Measurements from ENCODE around the gene B3GALT5.

DNA sequence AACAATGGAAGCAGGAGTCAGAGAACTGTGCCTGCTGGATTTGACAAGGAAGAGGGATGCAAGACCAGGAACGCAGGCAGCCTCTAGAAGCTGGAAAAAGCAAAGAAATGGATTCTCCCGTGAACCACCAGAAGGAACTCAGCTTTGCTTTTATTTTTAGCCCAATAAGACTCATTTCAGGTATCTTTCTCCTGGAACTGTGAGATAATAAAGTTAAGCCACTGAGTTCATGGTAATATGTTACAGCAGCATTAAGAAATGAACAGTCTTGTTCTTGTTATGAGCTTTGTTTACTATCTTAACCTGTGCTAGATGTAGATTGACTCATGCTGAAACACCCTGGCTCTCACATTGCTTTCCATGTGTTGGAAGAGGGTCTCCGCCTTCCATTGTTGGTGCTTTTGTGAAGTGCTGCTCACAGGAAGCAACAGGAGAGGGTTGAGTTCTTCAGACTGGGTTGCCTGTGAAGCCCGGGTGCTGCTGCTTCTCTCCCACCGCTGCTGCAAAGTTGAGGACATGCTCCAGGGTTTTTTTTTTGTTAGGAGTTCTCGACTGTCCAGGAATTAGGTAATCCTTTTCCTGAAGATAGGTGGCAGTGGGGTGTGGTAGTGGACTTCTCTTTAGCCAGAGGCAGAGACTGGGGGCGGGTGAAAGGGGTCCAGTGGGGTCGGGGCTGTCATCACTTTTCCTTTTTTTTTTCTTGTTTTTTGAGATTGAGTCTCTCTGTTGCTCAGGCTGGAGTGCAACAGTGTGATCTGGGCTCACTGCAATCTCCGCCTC is 2.7 kb upstream of the GET1 start:
- PRO-cap, 2 experiments, result peak in 1 of 2 experiments; most common plus-strand start position 450 of the sequence (in 1)

DNA sequence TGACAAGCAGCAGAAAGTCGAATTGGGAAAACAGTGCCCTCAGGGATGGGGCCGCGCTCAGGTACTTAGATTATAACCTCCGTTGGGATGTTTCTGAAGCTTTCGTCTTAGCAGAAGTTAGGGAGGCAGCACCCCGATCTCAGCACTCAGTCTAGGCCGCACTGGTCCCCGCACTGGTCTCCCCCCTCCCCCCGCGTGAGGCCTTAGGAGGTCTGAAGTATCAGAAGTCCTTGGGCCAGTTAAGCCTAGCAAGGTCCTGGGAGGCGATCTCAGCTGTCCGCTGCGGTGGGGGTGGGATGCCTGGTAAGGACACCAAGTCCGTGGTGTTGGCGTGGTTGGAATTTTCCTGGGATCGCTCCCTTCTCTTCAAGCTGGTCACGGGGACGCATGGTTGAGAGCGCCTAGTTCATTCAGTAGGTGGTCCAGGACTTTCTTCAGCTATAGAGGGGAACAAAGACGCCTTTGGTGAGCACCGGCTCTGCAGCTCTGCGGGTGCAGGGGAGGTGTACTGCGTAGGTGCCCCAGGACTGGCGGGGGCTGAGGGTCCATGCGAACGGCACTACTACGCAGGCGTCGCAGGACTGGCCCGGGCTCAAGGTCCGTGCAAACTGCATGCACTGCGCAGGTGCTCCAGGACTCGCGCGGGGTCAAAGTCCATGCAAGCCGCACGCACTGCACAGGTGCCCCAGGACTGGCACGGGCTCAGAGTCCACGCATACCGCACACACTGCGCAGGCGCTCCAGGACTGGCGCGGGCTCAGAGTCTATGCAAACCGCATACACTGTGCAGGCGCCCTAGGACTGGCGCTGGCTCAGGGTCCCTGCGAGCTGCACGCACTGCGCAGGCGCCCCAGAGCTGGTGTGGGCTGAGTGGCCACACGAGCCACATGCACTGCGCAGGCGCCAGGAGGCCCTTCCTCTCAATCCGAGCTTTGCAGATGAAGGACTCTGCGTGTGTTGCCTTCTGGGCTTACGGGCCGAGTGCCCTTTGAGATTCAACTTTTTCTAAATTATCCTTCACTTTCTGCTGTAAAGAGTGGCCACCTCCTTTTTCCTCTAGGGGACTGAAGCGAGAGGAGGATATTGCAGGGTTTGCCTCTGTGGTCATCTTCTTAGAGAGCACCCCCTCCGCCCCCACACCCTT is 5.4 kb downstream of the GET1 start:
- PRO-cap, 2 experiments, result peak in 2 of 2 experiments; most common plus-strand start position 888 of the sequence (in 1); most common minus-strand start position 488 of the sequence (in 1)

- PRO-cap, 2 experiments, result no peak in any of the 2 experiments
Observed at GRCh38 chr21:39388549-39388883, 8.4 kb downstream of the GET1 start.

DNA sequence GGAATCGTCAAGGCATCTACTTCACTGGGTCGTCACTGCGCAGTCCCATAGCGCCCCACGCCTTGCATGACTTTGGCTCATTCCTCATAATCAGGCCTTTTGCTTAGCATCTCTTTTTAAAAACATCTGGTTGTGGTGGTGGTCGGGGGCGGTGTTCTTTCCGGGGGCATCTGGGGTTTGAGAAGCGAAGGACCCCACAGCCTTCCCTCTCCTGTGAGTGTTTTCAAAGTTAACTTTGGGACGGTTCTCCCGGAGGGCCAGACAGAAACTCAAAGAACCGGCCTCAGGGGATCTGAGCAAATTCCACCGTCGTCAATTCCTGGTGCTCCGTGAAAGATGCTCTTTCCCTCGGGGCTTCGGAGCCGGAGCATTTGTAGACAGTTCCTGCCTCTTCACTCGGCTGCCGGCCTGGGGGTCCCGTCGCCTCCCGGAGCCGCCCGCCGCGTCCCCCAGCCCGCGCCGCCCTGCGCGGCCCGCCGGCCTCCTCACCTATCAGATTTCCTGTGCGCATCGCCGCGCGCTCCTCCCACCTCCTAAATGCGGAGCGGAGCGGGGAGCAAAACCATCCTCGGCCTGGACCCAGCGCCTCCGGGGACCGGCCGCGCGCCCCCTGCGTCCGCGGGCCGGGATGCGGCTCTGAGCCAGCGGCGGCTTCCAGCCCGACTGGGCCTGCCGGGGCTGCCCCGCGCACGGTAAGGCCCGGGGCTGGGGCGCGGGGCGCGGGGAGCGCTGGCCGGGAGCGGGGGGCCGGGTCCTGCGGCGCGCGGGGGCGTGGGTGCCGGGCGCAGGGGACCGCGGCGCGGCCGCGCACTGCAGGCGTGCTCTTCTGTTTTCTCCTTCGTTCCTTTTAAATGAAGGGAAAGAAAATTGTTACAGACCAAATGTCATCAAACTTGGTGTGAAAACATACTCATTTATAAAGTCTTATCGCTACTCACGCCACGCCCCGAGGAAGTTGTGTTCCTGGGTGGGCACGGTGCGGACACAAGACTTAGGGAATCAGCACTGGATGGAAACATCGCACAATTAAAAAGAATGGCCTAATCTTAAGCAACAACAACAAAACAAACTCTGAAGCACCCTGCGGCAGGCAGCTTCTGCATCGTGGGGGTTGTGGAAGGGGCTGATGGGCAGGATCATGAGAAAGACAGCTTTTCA is at the start of gene B3GALT5:
Gene B3GALT5, plus strand, starts transcription at position 565 of the 1,158 bp plus-strand sequence.
- PRO-cap, 2 experiments, result no peak in any of the 2 experiments

- PRO-cap, 2 experiments, result no peak in any of the 2 experiments
Observed at GRCh38 chr21:39638561-39639150, 25.9 kb downstream of the B3GALT5 start.

DNA sequence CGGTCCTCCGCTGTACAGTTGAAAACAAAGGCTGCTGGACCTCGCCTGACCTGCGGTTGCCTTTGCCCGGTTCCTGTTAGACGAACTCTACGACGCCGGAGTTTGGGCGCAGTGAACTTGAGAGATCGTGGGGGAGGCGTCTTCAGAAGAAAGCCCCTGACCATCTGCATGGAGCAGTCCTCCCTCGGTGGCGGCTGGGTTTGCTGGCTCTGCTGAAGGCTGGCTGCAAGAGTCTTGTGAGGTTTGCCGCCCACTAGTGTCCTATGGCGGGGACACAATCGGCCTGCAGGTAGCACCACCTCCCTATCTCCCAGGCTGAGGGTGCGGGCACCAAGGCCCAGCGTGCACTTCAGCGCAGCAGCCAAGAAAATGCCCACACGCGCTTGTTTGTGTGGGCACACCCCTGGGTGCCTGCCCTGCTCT is 5.1 kb downstream of the DSCAM start:
- PRO-cap, 2 experiments, result no peak in any of the 2 experiments

- PRO-cap, 2 experiments, result no peak in any of the 2 experiments
Observed at GRCh38 chr21:41164992-41165652, 2.8 kb upstream of the BACE2 start.

GRCh38 chr21:41203126-41204174 is 35.5 kb downstream of the BACE2 start:
- PRO-cap, 2 experiments, result no peak in any of the 2 experiments

- PRO-cap, 2 experiments, result no peak in any of the 2 experiments
Observed at GRCh38 chr21:41214457-41215208, 46.7 kb downstream of the BACE2 start.

- PRO-cap, 2 experiments, result no peak in any of the 2 experiments
Observed at GRCh38 chr21:41216016-41217036, 48.4 kb downstream of the BACE2 start.

DNA sequence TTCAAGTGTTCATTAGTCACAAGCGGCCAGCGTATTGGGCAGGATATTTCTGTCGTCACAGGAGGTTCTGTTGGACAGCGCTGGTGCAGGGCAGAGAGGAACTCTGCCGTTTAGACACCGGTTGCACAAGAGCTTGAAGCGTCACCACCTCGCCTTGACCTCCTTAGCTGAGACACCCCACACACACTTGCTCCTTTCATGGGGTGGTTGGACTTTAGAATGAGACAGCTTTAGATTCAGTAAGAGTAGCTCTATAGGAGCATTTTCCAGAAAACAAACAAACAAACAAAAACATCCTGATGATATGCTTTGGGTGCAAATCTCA is 64.2 kb downstream of the BACE2 start:
- PRO-cap, 2 experiments, result no peak in any of the 2 experiments

- PRO-cap, 2 experiments, result no peak in any of the 2 experiments
Observed at GRCh38 chr21:41257114-41257401, 59.5 kb upstream of the FAM3B start.

DNA sequence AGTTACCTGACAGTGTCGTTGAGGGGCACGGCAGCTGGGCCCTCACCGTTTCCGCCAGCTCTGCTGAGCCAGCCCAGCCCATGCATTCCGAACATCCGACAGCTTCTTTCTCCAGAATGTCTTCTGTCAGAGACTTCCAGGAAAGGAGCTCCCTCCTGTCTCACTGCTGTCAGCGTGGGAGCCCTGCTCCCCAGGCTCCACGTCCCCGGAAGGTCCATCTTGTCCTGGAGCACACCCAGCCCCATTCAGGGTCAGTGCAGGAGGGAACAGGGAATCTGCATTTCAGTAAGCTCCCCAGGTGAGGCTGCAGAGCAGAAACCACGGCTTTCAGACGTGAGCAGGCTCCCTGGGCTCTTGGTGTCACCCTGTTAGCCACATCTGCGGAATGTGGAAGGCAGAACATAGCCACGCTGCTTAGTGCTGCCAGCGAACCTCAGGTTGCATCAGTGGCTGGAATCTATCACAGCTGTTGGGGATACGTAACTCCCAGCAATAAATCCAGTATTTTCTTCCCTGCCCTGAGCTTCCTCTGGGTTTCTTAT is 36.3 kb upstream of the FAM3B start:
- PRO-cap, 2 experiments, result no peak in any of the 2 experiments

GRCh38 chr21:41322708-41323204 is 6.2 kb downstream of the FAM3B start:
- PRO-cap, 2 experiments, result no peak in any of the 2 experiments

GRCh38 chr21:41362176-41363093 is 608 bp downstream of the MX2 start:
- PRO-cap, 2 experiments, result peak in 2 of 2 experiments; most common plus-strand start chr21:41362569 (in 1); most common minus-strand start chr21:41362428 (in 1)

GRCh38 chr21:41427086-41427508 is 1.1 kb downstream of the MX1 start:
- PRO-cap, 2 experiments, result no peak in any of the 2 experiments

GRCh38 chr21:41485679-41486360 is 22.1 kb downstream of the TMPRSS2 start:
- PRO-cap, 2 experiments, result no peak in any of the 2 experiments

DNA sequence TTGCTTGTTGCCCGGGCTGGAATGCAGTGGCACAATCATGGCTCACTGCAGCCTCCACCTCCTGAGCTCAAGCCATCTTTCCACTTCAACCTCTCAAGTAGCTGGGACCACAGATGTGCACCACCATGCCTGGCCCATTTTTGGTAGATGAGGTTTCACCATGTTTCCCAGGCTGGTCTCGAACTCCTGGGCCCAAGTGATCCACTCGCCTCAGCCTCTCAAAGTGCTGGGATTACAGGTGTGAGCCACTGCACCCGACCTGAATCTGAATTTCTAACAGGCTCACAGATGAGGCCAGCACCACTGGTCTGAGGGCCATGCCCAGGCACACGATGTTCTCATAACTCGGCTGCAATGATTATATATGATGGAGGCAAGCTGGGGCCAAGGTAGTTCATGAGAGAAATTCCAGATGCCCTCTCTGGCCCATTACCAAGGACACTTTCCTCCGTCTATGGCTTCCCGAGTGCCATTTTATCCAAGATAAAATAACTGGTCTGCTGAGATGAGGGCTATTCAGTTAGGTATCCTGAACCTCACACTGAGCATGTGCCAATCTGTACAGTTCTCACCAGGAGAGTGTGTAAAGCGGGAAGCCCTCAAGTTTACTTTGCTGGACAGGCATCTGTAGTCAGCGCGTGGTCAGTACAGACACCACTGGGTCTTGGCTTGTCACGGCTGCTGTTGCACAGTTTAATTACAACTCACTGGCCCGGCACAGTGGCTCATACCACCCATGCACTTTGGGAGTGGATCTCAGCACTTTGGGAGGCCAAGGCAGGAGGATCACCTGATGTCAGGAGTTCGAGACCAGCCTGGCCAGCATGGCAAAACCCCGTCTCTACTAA is 16.5 kb downstream of the TMPRSS2 start:
- PRO-cap, 2 experiments, result no peak in any of the 2 experiments

GRCh38 chr21:41508463-41509382 is 765 bp upstream of the TMPRSS2 start:
- PRO-cap, 2 experiments, result no peak in any of the 2 experiments

GRCh38 chr21:41648104-41649150 is 118.4 kb downstream of the RIPK4 start:
- PRO-cap, 2 experiments, result no peak in any of the 2 experiments

Measured in psoas muscle (tissue), 2 donors.